ENCODE measurements around the gene FBP2.

- PRO-cap, 3 experiments: no peak in any of the 3 experiments
Observed at GRCh38 chr9:94181338-94182232, 77.5 kb upstream of the ZNF169 start.

- PRO-cap, 3 experiments: no peak in any of the 3 experiments
Observed at GRCh38 chr9:94593524-94594251, at the start of gene FBP2. Gene FBP2, minus strand, starts transcription at chr9:94593824.

GRCh38 chr9:94631492-94631909 is 7.8 kb downstream of the FBP1 start:
- PRO-cap, 3 experiments: no peak in any of the 3 experiments

DNA sequence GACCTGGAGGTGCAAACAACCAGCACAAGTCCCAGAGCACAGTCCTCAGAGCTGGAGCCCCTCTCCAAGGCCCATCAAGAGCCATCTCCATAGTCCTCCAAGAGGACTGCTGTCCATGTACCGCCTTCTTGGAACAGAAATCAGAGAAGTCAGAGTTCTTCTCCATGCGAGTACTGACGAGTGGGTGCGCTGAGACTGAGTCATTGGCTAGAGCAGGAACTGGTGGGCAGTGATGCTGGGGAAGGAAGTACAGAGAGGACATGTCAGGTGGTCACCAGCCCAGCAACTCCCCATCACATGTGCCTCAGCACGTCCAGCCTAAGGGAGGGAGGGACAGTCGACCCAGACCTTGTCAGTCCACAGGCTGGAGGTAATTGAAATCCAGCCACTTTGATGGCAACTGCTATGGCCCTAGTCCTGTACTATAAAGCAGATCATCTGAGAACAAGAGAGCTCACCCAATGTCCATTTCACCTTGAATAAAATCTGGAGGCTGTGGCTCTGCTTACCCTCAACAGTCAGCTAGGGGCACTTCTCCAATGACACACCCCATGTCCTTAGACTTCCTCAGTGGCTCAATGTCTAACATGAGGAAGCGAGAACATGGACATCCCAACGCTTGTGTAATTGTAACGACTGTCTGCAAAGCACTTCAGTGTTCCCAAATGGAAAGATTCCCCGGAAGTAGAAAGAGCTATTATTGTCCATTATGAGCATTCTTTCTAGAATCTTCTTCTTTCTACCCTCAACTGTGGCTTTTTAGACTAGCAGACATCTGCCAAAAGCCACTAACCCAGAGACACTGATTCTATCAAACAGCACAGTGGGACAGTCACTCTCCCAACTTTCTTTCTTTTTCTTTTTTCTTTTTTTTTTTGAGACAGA is 15.1 kb upstream of the FBP1 start:
- PRO-cap, 3 experiments: no peak in any of the 3 experiments

DNA sequence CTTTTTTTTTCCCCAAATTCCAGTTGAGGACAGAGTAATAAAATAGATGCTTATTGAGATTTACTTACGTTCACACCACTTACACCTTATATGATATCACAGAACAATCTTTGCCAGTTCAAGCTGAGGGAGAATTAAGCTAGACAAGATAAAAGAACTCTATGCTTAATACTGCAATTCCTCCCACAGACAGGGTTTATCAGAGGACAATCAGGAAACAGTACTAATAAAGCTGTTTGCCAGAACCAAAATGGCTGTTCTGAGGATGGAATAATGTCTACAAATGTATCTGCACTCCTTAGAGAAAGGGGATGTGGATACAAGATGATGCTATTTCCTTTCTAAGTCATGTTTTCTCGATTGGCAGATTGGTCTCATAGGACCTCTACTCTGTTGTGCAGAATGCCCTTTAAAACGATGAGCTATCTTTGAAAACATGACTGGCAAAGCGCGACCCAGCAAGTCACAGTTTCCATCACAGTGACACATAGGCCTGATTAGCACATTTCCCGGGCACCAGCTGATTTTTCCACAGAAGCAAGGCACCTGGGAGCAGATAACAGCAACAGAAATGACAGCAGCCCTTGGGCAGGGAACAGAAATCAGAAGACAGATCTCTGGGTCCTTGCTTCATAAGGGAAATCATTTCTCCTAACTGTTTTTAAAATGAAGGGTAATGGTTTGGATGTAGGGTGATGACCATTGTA is 54.0 kb downstream of the AOPEP start:
- PRO-cap, 3 experiments: no peak in any of the 3 experiments

DNA sequence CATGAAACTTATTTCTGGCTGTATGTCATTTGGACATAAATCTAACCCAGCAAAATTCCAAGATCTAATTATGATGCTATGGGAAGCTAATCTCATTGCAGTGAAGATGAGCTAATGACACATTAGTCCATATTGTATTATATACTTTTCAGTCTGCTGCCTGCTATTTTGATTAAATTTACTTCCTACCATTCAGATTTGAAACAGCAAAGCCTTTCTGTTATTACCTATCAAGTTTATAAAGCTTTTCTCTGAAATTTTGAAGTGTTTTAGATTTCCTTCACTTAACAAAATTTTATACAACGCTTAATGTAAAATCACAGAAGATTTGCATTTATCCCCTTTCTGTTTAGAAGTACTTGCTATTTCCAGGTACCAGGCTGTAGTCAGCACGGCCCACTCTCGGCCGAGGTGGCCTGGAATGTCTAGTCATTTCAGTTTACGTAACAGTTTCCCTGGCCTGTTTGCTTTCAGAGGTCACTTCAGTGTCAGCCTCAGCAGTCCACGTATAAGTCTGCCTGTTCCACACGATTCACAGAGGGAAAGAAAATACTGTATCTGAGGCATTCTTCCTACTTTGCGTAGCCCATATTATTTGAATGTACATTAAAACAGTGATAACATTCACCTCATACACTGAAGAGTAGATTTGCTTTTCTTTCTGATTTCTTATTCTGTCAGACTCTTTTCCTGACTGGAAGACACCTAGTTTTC is 140.6 kb downstream of the AOPEP start:
- PRO-cap, 3 experiments: peak in 3 of 3 experiments; most common plus-strand start position 485 of the sequence (in 3); most common minus-strand start position 384 of the sequence (in 1)

GRCh38 chr9:94873387-94873663 is 146.8 kb downstream of the AOPEP start:
- PRO-cap, 3 experiments: peak in 1 of 3 experiments; most common plus-strand start chr9:94873507 (in 1)

DNA sequence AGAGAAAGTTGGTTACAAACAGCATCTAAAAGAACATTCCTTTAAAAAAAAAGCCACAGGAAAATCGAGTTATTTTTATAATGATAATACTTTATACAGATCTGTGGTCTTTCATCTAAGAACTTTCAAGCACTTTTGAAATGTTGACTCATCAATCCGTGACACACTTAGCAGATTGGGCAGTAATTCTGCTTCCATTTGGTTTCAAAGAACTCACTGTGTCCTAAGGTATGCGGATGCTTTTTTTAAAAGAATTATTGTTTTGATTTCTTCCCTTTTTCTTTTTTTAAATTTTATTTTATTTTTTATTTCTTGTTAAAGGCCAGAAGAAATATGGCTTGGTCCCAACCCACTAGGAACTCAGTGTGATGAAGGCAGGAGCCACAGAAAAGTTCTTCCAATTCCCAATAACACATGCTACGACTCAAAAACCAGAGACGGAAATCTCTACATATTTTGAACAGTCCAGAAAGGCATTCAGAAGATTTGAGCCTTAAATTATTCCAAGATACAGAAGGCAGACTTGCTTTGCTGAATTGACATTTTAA is 147.9 kb downstream of the AOPEP start:
- PRO-cap, 3 experiments: no peak in any of the 3 experiments

GRCh38 chr9:94900486-94901190 is 174.1 kb downstream of the AOPEP start:
- PRO-cap, 3 experiments: peak in 1 of 3 experiments; most common plus-strand start chr9:94900978 (in 1); most common minus-strand start chr9:94900842 (in 1)

GRCh38 chr9:94925569-94926466 is 199.3 kb downstream of the AOPEP start:
- PRO-cap, 3 experiments: no peak in any of the 3 experiments

DNA sequence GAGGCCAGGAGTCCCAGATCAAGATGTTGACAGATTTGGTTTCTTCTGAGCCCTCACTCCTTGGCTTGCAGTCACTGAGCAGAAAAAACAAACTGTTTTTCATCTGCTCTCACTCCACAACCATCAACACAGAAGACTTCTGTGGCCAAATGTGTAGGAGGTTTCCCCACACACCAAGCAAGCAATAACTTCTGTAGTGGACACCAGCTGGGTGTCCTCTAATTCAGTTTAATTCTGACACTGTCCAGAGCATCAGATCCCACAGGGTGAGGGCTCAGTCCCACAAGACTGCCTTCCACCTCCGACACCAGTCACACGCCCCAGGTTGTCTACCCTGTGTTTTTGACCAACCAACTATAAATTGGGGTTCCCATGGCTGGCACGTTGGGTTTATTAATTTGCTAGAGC is 209.9 kb downstream of the AOPEP start:
- PRO-cap, 3 experiments: no peak in any of the 3 experiments

DNA sequence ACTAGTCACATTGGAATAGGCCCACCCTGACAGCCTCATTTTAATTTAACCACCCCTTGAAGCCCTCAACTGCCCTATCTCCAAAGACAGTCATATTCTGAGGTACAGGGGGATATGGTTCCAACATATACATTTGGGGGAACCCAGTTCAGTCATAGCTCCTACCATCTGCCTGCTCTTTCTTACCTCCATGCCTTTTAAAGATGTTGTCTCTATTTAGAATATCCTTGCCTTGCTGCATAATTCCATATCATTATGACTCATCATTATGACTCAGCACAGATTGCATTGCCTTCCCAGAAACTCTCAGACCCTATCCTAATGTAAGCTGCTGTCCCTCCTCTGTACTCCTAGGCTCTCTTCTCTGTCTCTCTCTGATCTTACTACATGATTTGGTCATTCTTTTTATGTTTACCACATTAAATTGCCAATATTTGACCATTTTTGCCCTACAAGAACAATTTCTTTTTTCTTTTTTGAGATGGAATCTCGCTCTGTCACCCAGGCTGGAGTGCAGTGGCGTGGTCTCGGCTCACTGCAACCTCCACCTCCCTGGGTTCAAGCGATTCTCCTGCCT is 211.0 kb downstream of the AOPEP start:
- PRO-cap, 3 experiments: peak in 1 of 3 experiments; most common plus-strand start position 321 of the sequence (in 1)

- PRO-cap, 3 experiments: no peak in any of the 3 experiments
Observed at GRCh38 chr9:94973504-94974126, 247.1 kb downstream of the AOPEP start.

GRCh38 chr9:94992453-94993099 is 266.1 kb downstream of the AOPEP start:
- PRO-cap, 3 experiments: no peak in any of the 3 experiments

- PRO-cap, 3 experiments: no peak in any of the 3 experiments
Observed at GRCh38 chr9:95012105-95012697, 285.7 kb downstream of the AOPEP start.

- PRO-cap, 3 experiments: no peak in any of the 3 experiments
Observed at GRCh38 chr9:95021189-95021579, 294.7 kb downstream of the AOPEP start.

GRCh38 chr9:95030867-95031382 is 286.6 kb downstream of the FANCC start:
- PRO-cap, 3 experiments: no peak in any of the 3 experiments

GRCh38 chr9:95031525-95032726 is 285.6 kb downstream of the FANCC start:
- PRO-cap, 3 experiments: no peak in any of the 3 experiments

- PRO-cap, 3 experiments: no peak in any of the 3 experiments
Observed at GRCh38 chr9:95085700-95087198, 231.3 kb downstream of the FANCC start.

- PRO-cap, 3 experiments: no peak in any of the 3 experiments
Observed at GRCh38 chr9:95095717-95096231, 221.7 kb downstream of the FANCC start.